Colic lymph node (tissue), 1 donor: ENCODE results near the genes CRTC3 and SLCO3A1.

- PRO-cap = no peak
Observed at GRCh38 chr15:90400305-90400725, 12.3 kb downstream of the IQGAP1 start.

DNA sequence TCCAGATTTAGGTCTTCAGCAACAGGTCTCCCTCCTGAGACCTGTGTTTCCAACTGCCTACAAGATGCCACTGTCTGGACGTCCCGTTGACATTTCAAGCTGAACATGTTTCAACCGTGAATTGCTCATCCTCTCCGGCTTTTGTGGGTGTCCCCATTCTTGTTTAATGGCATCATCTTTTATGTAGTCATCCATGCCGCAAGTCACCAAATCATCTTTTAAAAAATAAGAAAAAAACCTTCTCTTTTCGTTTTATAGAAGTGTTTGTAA lies 26.6 kb downstream of the IQGAP1 start:
- PRO-cap = no peak

DNA sequence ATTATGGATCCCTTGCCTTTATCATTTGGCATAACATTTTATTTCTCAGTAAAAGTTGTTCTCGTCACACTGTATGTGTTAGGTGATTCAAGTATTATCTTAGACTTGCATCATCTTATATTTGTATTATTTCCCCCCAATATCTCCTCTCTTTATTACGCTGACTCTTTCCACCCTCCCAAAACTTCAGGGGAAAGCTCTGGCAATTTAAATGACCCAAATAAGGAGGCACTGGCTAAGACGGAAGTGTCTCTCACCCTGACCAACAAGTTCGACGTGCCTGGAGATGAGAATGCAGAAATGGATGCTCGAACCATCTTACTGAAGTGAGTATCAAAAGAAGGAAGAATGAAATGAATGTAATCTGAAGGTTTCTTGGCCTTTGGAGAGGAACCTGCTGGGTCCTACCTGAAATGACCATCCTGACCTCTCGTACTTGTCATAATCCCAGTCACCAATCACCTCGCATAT lies 42.9 kb upstream of the CRTC3 start:
- PRO-cap = no peak

DNA sequence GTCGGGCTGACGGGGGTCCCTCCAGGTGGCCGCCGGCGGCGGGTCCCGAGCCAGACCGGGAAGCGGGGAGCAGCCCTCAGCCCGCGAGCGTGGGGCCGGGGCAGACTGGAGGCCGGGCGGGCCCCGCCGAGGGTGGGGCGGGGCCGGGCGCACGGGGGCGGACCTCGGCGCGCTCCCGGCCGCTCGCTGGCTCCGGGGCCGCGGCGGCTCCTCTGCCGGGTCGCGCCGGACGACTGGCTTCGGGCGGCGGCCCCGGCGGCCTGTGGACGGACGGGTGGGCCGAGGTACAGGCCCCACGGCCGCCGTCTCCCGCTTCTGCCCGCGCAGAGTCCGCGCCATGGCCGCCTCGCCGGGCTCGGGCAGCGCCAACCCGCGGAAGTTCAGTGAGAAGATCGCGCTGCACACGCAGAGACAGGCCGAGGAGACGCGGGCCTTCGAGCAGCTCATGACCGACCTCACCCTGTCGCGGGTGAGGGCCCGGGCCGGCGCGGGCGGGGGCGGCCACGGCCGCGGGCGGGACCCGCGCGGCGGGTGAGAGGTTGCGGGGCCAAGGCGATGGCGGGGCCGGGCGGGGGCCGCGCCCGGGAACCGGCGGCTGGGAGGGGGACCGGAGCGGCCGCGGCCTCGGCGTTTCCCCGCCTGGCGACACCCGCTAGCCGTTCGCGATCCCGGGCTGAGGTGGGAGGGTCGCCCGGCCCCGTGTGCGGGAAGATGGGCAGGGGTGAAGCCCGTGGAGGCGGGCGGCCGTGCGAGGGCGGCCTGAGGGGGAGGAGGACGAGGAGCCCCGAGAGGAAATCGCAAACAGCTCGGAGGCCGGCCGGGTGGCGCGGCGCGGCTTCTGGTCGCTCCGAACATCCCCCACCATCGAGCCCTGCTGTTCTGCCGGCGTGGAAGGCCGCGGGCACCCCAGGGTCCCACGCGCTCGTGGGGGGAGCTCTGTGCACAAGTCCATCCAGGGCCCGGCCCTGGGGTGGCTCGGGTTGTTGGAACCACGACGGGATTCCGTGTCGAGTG lies at the start of gene CRTC3:
TSS of gene CRTC3 (plus strand) at position 189 of the 1,014 bp plus-strand sequence.
- PRO-cap = bidirectional peak, plus-strand start at position 201 of the sequence, minus-strand start at position 90 of the sequence; bidirectional peak, plus-strand start at position 408 of the sequence, minus-strand start at position 385 of the sequence; bidirectional peak, plus-strand start at position 800 of the sequence, minus-strand start at position 776 of the sequence

DNA sequence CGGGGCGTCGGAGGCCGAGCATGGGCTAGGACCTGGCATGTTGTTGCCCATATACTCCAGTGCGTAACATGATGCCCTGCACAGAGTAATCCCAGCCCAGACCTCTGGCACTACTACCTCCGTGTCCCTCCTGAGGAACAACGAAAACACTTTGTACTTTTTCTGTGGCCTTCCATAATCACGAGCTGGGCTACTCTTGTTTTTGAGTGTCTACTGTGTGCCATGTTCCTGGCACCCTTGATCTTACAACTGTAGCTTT lies 455 bp downstream of the BLM start:
- PRO-cap = no peak

GRCh38 chr15:90761730-90761950 lies 44.5 kb downstream of the BLM start:
- PRO-cap = no peak

DNA sequence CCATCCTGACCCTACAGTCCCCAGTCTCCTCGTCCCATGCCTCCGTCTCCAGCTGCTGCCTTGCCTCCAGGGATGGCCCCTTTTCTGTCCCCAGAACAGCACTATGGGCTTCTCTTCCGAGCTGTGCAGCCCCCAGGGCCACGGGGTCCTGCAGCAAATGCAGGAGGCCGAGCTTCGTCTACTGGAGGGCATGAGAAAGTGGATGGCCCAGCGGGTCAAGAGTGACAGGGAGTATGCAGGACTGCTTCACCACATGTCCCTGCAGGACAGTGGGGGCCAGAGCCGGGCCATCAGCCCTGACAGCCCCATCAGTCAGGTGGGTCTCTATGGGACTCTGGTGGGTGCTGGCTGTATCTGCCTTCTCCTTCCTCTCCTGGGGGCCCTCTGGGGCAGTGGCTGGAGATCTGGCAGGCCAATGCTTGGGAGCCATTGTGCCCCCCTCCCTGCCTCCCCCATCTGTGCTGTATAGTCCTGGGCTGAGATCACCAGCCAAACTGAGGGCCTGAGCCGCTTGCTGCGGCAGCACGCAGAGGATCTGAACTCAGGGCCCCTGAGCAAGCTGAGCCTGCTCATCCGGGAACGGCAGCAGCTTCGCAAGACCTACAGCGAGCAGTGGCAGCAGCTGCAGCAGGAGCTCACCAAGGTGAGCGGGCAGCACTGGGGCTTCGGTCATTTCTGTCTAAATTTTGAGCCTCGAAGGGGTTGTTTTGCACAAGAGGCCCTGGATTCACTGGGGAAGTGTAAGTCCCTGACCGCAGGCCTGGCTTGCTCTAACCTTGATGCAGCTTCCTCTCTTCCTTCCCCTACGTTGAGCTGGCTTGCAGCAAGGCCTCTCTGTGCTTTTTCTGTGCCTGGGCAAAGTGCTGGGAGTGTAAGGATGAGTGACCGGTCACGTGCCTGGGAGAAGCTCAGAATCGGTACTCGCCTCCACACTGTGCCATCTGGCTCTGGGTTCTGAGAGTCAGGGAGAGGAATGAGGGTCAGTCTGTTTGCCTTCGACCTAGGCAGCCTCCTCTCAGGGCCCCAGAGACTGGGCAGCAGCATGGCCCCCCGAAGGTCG lies 969 bp downstream of the FES start:
- PRO-cap = bidirectional peak, plus-strand start at position 911 of the sequence, minus-strand start at position 772 of the sequence

DNA sequence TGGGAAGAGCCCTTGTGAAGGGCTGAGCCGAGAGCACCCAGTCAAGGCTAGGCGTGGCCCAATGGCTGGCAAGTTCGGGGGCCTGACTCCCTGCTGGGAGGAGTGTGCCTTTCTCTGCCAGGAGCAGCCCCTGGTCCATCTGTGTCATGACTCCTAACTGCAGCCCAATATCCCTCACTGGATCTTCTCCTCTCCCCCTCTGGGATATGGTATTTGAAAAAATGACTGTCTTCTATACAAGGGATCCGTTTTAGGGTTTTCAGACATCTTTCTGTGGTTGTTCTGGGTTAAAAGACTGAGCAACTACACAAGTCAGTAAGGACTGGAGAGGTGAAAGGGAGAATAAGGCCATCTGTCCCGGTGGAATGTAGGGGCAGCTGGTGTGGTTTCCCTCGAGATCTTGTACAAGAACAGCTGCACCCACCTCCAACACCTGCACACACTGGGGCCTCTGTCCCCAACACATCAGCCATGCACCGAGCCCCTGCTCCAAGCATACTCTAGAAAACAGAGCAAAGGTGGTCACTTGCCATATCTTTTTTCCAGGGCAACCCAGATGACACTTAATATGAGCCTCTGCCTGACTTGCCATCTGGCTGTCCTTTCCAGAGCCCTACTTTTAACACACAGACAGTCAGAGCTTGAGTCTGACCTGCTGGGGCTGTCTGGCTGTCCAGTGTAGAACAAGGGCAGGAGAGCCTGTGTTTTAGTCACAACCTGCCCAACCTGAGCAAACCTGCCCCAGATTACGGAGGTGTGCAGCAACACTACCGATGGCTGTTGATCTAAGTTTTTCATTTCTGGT lies 12.1 kb downstream of the MAN2A2 start:
- PRO-cap = no peak

DNA sequence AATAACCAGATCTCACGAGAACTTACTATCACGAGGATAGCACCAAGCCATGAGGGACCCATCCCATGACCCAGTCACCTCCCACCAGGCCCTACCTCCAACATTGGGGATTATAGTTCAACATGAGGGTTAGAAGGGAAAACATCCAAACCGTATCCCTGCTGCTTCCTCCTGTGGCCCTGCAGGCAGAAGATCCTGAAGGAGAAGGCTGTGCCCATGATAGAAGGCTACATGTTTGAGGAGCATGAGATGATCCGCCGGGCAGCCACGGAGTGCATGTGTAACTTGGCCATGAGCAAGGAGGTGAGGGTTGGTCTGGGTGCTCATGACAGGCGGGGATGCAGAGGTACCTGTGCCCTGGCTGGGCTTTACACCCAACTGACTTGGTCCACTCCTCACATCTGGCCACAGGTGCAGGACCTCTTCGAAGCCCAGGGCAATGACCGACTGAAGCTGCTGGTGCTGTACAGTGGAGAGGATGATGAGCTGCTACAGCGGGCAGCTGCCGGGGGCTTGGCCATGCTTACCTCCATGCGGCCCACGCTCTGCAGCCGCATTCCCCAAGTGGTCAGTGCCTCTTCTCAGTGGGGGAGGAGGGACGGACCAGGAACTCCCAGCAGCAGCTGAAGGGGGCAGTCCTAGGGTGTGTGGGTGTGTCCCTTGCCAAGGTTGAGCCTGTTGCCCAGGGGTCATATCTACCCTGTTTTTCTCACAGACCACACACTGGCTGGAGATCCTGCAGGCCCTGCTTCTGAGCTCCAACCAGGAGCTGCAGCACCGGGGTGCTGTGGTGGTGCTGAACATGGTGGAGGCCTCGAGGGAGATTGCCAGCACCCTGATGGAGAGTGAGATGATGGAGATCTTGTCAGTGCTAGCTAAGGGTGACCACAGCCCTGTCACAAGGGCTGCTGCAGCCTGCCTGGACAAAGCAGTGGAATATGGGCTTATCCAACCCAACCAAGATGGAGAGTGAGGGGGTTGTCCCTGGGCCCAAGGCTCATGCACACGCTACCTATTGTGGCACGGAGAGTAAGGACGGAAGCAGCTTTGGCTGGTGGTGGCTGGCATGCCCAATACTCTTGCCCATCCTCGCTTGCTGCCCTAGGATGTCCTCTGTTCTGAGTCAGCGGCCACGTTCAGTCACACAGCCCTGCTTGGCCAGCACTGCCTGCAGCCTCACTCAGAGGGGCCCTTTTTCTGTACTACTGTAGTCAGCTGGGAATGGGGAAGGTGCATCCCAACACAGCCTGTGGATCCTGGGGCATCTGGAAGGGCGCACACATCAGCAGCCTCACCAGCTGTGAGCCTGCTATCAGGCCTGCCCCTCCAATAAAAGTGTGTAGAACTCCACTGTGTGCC lies 1.5 kb upstream of the RCCD1 start:
- PRO-cap = no peak

GRCh38 chr15:90961835-90962514 lies 7.3 kb downstream of the RCCD1 start:
- PRO-cap = no peak

GRCh38 chr15:91116113-91116831 lies 16.2 kb downstream of the SV2B start:
- PRO-cap = no peak

GRCh38 chr15:91407385-91407595 lies 307.2 kb downstream of the SV2B start:
- PRO-cap = no peak

DNA sequence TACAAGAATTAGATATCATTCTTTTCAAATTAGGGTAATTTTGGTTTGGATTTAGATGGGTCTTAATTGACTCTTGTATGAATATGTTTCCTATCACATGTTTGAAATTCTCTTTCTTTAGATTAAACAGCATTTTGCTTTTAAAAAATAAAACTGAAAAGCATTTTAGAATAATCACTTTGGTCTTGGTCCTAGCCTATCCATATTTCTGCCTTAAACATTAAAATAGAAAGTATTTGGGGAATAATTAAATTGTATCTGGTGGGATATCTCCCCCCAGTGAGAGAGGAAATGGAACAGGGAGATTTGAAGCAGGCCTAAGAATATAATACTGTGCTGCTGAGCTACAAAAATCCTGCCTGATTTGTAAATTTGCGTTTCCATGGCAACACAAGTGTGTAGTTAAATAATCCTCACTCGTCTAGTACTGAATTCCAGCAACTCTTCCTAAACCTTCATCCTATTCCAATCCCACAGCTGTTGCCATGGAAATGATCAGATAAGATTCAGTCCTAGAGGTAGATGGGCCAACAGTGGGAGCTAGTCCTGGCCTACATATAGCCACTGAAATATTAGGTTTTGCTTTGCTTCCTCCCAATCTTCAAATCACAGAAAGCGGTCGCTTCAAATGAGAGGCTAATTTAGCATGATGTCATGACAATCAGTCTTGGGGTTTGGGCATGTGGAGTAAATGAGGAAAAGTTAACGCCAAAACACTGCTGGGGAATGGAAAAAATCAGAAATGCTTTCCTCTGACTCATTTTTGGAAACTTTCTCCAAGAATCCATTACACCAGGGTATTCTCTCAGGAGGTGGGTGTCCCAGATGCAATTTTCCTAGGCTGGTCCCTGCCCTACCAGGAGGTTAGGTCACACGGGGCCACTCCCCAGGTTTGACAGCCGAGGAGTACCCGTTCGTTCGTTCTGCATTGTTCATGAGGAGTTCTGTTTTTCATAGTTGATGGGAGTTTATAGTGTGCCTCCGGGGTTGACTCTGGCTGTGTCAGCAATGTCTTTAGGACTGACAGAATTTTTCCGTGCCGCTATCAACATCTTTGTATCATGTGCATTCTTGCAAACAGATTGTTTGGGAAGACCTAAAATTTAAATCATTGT lies 159.3 kb upstream of the SLCO3A1 start:
- PRO-cap = no peak

- PRO-cap = bidirectional peak, plus-strand start at chr15:91853366, minus-strand start at chr15:91853235; bidirectional peak, plus-strand start at chr15:91853710, minus-strand start at chr15:91853612
Observed at GRCh38 chr15:91853167-91854097, at the start of gene SLCO3A1. Gene SLCO3A1, plus strand, starts transcription at chr15:91853708.

GRCh38 chr15:91897540-91897974 lies 44.0 kb downstream of the SLCO3A1 start:
- PRO-cap = no peak

DNA sequence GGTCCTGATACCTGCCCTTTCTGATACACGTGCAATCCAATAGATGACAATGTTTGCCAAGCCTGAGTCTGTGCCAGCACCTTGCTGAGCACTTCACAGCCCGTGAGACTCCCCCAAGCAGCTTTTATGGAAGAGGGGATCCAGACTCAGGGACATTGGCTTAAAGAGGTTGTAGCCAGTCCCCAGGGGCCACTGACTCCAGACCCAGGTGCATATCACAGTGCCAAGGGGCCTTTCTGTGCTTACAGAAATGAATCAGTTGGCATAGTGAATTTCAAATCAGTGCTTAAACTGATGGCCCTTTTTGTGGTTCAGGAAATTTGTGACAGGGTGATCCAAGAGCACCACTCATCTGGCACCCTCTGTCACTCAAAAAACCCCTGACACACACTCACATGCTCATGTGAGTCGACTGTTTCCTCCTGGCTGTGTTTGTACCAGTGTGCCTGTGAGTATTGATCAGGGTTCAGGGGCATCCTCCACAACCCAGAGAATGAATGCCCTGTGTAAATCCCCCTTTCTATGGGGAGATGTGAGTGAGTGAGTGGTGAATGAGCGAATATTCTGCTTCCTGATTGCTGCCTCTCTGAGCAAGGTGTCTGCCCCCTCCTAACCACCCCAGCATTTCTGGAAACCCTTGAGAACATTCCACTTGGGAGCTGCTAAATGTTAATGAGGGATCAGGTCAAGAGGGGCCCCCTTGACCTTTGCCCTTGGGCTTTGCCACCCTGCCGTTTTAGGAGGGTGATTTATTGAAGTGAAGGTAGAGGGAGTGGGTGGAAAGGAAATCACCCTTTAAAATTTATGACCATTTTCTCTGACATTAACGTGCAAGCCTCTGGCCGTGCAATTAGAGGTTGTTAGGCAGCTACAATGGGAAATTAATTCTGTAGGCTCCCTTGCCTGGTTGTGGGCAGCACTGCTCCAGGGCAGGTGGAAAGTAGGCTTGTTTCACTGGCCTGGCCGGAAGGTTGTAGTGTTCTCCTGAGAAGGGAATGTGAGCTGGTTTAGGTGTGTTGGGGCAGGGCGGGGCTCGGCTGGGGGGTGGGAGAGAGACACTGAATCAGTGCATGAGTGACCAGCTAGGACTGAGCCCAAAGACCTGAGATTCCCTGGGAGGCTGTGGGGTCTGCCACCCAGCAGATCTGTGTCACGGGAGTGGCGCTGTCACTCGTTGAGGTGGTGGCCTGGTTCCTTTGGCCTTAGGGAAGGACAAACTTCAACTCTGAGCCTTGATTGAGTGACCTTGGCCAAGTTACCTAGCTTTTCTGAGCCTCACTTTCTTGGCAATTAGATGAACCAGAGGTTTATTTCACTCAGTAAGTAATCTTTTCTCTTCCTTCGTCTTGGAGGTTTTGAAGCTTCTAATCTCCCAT lies 87.2 kb downstream of the SLCO3A1 start:
- PRO-cap = no peak

DNA sequence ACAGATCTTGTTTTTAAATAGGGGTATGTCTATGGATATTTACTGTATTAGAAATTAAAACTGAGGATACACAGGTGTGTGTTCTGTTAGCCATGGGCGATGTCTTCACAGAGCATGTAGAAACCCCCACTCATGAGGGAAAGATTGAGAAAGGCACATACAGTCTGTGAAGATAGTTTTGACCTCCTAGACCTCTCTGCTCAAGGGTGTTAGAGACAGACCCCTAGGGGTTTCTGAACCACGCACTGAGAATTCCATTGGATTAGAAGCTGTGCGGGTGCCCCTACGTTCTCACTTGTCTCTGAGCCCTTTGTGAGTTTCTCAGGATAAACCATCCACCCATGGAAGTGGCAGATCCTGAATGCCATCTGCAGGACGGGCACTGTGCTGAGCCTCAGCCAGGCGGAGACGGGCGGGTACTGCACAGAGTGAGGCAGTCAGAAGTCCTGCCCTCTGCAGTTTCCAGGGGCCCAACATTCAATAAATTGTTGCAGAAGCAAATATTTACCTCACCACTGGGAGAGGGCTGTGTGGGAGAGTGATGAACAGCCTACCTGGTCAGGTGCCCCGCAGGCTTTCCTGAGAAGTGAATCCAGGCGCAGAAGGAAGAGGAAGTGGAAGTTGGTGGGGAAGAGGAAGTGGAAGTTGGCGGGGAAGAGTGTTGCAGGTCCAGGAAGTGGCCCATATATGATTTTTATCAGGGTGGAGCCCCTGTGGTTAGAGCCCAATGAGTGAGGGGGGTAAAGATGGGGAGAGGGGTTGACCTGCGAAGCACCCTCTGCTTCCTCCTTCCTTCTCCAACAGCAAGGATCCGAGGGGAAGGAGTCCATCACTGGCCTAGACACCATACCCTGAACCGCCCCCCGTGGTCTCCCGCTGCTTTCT lies 100.7 kb downstream of the SLCO3A1 start:
- PRO-cap = no peak

DNA sequence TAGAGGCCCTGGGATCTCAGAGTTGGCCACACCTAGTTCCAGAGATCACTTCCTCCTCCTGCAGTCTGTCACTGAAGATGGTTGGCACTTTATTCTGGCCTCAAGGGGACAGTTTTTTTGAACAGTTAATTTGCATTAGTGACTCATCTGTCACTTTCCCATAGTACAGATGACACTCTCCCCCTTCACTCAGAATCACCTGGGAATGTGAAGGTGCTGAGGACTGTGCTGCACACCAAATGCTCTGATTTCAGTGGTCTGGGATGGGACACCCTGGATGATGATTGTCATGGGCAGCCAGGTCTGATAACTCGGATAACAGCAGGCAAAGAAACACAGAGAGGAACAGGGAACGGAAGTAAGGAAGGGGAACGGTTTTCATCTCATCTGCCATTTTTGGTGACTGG lies 232.6 kb upstream of the ST8SIA2 start:
- PRO-cap = no peak

DNA sequence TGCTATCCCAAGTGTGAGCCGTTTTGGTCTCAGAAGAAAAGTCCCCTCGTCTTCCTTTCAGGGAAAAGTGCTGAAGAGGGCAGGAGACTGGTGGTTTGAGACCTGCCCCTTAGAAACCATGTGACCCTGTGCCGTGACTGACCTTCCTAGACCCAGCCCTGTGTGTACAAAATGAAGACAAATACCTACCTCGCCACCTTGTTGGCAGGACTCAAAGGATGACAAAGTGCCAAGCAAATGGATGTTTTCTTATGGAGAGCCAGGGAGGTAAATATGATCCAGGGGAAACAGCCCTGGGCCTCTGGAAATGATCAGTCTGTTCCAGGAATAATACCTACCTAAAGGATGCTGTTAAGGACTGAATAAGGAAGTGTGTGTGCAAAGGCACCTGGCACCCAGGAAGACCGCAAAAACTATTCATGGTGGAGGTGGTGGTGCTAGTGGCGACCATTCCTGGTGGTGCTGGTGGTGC lies 41.2 kb downstream of the FAM174B start:
- PRO-cap = no peak

- PRO-cap = no peak
Observed at GRCh38 chr15:92733618-92734690, 78.4 kb upstream of the FAM174B start.